ENCODE data around the genes MAP3K20 and OLA1.

DNA sequence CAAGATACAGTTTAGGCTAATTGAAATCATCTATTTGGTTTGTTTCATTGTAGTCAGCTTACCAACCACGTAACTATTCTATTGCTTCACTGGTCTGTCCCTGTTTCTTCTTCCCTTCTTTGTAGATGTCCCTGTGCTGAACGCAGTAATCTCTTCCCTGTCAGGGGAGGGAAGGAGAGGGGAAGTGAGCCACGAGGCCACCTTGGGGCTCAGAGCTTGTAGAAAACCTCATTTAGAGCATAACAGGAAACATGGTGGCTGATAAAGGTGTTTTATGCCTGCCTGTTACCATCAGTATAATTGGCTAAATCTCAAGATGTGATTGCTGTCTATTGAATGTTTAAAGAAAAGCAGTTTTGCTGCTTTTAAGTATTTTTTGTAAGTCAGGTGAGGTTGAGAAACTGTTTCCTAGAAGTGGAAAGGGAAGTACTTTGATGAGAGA lies 59.8 kb upstream of the PDK1 start:
- PRO-cap, 2 experiments, result no peak in any of the 2 experiments

GRCh38 chr2:172497853-172498335 lies 58.0 kb upstream of the PDK1 start:
- PRO-cap, 2 experiments, result no peak in any of the 2 experiments

DNA sequence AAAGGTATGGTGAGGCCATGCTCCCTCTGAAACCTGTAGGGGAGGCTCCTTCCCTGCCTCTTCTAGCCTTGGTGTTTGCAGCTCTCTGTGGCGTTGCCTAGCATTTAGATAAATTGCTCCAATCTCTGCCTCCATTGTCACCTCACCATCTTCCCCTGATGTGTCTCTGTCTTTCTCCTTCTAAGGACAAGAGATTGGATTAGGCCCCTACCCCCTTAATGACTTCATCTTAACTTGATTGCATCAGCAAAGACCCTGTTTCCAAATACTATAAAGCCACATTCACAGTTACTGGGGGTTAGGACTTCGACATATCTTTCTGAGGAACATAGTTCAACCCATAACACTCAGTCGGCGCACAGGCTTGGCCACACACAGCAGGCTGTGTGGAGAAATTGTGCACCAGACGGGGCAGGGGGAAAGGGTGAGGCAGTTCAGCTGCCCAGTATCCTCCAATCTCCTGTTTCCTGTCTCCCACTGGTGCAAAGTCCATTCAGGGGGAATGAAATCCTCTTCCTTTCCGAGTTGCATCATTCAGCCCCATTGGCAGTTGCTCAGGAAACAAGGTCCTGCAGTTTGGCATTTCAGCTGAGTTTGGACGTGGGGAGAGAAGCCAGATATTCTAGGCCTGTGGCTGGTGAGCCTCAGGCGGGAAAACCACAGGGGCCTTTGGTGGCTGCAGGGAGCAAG lies 9.5 kb upstream of the RAPGEF4 start:
- PRO-cap, 2 experiments, result peak in 1 of 2 experiments; most common plus-strand start position 549 of the sequence (in 1)

GRCh38 chr2:172967603-172967864 lies 108.1 kb upstream of the MAP3K20 start:
- PRO-cap, 2 experiments, result no peak in any of the 2 experiments

DNA sequence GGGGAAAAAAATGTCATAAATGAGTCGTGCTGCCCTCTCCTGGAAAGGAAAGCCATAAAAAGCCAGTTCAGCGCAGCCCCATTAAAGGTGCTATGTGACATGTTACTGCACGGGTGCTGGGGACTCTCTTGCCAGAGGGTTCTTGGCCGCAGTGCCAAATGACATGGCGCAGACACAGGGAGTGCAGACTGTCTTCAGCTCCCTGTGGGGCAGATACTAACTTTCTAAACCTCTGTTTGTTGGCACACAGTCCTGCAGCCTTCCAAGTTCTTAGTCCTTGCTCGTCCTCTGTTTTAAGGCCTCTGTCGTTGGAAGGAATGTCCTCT lies 53.6 kb upstream of the MAP3K20 start:
- PRO-cap, 2 experiments, result no peak in any of the 2 experiments

GRCh38 chr2:173048722-173049195 lies 26.9 kb upstream of the MAP3K20 start:
- PRO-cap, 2 experiments, result peak in 1 of 2 experiments; most common minus-strand start chr2:173048979 (in 1)

- PRO-cap, 2 experiments, result no peak in any of the 2 experiments
Observed at GRCh38 chr2:173058275-173058583, 17.4 kb upstream of the MAP3K20 start.

DNA sequence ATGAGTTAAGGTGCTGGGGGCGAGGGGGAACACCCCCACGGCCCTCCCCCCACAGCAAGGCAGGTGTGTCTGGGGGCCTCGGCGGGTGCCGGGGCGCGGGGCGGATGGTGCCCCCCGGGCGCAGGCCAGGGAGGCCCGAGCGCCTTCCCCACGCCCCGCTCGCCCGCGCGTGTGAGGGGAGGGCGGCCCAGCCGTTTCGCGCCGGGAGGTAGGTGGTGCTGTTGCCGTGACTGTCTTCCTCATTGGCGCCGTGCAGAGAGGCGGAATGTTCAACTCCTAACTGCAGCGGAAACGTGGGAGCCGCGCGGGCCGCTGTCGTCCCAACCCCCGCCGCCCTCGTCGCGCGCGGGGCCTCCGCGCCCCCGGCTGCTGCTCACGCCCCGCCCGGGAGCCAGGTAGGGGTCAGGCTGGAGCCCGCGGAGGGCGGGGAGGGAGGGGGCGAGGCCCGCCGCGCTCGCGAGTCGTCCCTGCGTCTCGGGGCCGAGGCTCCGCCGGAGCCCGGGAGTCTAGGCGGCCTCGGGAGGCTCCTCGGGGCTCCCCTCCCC lies at the start of gene MAP3K20:
MAP3K20 (plus strand) TSS at position 239 of the 545 bp plus-strand sequence.
- PRO-cap, 2 experiments, result peak in 2 of 2 experiments; most common plus-strand start position 242 of the sequence (in 2); most common minus-strand start position 173 of the sequence (in 1)

GRCh38 chr2:173076153-173076970 lies 716 bp downstream of the MAP3K20 start:
- PRO-cap, 2 experiments, result peak in 2 of 2 experiments; most common plus-strand start chr2:173076260 (in 1); most common minus-strand start chr2:173076234 (in 1)

DNA sequence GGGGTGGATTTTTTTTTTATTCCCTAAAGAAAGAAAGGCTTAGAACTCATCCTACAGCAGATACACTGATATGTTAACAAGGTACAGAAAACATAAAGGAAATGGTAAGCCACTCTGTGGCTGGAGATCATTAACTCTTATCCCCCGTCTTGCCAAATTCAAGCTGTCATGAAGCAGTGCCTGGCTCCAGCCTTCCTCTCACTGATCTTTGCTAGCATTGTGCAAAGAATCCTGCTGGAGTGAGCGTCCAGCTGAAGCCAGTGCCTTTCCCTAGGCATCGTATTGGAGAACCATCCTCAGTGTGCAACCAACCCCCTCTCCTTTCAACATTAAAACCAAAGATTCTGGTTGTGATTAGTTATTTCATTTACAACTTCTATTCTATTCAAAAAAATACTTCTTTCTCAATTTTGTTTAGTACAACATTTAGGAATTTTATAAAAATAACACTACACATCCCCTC lies 127.3 kb upstream of the CDCA7 start:
- PRO-cap, 2 experiments, result peak in 1 of 2 experiments; most common plus-strand start position 224 of the sequence (in 1); most common minus-strand start position 210 of the sequence (in 1)

DNA sequence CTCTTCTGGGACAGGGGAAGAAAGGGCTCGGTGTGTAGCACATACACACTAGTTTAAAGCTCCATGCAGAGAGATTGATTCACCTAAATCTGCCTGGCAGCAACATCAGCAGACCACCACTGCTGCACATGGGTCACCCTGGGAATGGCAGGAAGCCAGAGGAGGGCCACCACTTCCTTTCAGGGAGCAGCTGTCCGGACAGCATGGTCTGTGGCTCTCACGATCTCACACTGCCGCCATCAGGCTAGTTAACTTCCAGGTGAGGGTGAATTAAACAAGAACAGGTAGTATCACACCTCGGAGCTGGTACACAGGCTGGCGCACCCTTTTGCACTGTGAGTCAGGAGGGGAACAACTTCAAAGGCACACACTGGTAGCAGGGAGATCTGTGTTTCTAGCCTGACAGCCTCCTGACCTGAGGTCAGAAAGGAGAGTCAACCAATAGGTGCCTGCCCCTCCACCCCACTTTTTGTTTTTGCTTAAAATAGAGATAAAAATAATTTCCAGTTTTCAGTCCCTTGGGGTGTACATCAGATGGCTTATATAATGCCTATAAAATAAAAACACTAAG lies 108.5 kb downstream of the CDCA7 start:
- PRO-cap, 2 experiments, result peak in 2 of 2 experiments; most common minus-strand start position 232 of the sequence (in 2)

GRCh38 chr2:173571053-173572017 lies 216.7 kb downstream of the CDCA7 start:
- PRO-cap, 2 experiments, result no peak in any of the 2 experiments

- PRO-cap, 2 experiments, result no peak in any of the 2 experiments
Observed at GRCh38 chr2:173874877-173875369, 90.2 kb downstream of the SP3 start.

DNA sequence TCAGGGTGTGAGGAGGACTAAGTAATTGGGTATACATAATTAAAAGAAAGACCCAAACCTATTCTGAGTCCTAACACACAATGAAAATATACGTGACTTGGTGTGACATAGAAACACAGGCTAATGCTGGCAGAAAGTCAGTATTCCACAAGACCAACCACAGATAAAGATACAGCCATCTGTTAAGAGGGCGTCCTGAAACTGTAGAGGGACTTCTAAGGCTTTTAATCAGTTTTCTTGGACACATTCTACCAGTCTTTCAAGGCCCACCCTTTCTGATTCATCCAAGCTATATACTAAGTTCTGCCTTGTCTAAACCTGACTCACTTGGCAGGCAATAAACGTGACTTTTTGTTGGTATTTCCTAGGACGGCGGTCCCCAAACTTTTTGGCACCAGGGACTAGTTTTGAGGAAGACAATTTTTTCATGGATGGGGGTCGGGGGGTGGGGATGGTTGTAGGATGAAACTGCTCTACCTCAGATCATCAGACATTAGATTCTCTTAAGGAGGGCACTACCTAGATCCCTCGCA lies 61.5 kb downstream of the SP3 start:
- PRO-cap, 2 experiments, result no peak in any of the 2 experiments

GRCh38 chr2:173918505-173919342 lies 46.4 kb downstream of the SP3 start:
- PRO-cap, 2 experiments, result no peak in any of the 2 experiments

DNA sequence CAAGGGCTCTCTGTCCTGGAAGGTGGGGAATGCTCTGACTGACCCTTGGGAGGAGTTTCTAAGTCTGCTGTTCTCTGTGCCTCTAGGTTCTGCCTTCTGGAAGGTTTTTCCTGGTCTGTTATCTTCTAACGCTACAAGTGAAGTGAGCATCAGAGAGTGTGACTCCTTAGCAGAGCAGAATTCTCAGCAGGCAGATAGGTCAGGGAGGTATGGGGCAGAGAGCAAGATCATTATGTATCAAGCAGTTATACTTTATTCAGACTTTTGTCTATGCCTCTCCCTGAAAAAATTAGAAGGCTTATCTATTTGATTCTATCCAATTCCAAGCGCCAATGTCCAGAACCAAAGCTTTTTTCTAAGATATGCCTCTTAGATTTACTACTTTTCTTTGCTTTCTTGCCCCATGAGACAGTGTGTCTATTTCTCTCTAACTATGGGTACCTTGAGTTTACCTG lies 35.5 kb downstream of the SP3 start:
- PRO-cap, 2 experiments, result no peak in any of the 2 experiments

GRCh38 chr2:173947602-173948193 lies 17.5 kb downstream of the SP3 start:
- PRO-cap, 2 experiments, result no peak in any of the 2 experiments

DNA sequence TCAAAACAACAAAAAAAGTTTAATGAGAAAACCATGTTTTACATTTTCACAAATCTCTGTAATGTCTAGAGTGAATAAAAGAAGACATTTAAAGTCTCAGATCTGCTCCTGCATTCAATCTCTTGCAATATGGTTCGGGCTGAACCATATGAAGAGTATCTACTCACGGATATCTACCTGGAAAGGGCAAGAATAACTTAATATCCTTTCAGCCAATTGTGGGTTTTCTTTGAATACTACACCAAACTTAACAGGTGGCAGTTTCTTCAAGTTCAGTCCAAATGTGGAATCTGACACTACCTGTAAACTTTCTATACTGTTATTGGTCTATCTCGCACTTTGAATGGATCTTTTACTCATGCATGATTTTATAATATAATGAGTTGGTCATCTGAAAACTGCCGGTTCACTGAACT lies 13.7 kb downstream of the SP3 start:
- PRO-cap, 2 experiments, result no peak in any of the 2 experiments

DNA sequence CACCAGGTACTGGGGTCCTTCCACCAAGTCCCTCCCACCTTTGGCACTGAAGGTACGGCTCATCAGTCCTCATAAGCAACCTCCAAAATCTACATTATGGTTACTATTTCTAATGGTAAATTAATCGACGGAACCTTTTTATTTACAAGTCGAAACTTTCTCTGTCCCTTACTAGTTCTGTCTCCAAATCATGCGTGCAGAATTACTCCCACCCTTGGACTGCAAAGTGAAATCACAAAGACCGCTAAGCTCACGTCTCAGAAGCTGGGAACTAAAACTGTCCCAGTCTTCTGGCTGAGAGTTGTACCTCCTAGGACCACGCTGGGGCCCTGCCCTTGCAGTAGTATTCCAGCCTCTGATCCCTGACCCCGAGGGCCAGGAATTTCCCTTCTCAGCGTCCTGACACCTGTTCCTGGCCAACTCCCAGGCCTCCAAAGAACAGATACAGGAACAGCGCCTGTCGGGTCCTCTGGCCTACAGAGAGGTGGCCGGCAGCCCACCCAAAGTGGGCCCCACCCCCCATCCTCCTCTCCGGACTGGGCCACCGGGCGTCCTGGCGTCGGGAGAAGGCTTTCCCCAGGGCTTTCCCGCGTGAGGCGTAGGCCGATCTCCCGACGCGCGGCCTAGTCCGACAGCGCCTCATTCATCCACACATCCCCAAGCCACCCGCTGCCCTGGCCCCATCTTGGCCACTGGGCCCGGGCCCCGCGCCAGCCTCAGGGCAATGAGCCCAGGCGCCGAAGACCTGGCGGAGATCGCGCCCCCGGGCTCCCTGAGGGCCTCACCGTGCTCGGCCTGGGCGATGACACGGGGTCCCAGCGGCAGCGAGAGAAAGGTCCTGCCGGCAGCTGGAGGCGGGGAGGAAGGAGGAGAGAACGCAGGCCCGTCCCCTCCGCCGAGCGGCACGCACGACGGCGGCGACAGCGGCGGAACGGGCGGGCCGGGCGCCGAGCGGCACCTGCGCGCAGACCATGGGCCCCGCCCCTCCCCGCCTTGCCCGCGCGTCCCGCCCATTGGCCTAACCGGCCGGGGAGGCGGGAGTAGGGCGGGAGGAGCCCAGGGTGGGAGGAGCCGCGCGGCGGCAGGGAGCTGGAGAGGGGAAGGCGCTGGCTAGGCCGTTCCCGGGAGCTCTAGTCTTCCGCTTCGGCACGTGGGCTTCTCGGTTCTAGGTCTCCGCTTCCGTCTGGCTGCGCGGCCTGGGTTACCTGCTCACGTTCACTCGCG lies at the start of gene OLA1:
OLA1 (minus strand) TSS at position 866 of the 1,224 bp plus-strand sequence.
- PRO-cap, 2 experiments, result peak in 2 of 2 experiments; most common plus-strand start position 1,069 of the sequence (in 1); most common minus-strand start position 906 of the sequence (in 2)

- PRO-cap, 2 experiments, result no peak in any of the 2 experiments
Observed at GRCh38 chr2:174409704-174410779, 14.5 kb downstream of the SCRN3 start.

Measured in Colon Carcinoma Metastatic in the Lung (tissue), 2 donors.